Adrenal gland (tissue), 7 donors: ENCODE measurements around the gene CDHR5.

DNA sequence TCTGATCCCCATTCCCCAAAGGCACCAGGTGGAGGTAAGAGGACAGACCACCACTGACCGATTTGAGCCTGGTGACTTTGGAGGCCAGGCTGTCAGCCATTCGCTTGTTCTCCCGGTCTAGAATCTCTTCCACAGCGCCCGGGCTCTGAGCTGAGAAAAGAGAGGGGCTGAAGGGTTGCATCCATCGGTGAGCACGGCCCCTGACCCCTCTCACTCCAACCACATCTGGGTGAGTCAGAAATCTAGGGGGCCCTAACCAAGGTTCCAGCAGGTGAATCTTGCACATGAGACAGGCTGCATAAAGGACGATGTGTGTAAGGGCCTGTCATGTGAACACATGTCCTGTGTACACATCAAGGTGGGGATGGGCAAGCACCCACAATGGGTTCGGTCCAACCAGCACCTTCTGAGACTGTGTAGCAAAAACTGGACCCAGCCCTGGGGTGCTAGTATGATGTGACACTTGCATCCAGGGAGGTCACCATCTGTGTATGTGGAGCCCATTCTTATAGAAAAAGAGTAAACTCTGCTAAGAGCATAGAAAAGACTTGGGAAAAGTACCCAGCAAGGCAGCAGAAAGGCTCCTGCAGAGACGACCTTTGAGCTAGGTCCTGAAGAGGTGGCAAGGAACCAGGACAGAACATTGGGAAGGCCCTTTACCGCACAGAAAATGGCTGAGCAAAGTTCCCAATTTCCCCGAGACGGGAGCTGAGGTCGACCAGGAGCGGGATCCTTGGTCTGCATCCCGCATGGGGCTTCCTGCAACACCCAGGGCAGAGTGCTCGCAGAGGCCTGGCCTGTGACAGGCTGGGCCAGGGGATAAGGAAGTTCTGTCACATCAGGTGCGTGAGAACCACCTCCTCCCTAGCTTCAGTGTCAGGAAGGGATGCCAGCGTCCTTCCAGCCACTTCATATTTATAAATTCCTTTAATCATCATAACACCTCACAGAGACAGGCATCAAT lies 1.0 kb downstream of the BET1L start:
- PRO-cap, 3 experiments = no peak in any of the 3 experiments
- RAMPAGE, long total RNA, 4 experiments = no peak in any of the 4 experiments
- RRBS = no CpG with 5 or more reads among the region's 19 CpGs

DNA sequence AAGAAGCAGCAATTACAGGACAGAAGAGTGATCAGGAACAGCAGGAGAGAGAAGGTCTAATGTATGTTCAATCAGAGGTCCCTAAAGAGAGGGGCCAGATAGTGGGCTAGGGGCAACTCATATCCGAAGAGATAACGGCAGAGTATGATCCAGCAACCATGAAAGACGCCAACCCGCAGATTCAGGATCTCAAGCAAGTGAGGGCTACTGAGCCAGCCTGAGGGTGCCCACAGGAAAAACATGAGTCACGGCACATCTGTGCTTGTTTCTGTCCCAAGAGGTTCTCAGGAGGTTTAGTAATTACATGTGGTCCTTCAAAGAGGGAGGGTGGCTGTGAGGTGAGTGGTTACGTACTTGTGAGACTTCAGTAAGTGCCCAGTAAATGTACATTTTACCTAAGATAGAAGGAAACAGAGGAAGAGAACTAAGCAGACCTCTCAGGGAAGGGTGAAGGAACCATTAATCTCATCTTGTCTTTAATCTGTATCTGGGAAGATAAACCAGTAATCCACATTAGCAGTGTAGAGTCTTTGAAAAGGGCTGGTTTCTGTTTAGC lies 10.4 kb downstream of the SIRT3 start:
- PRO-cap, 3 experiments = no peak in any of the 3 experiments
- RAMPAGE, long total RNA, 4 experiments = no peak in any of the 4 experiments
- RRBS = no CpG with 5 or more reads among the region's 6 CpGs

DNA sequence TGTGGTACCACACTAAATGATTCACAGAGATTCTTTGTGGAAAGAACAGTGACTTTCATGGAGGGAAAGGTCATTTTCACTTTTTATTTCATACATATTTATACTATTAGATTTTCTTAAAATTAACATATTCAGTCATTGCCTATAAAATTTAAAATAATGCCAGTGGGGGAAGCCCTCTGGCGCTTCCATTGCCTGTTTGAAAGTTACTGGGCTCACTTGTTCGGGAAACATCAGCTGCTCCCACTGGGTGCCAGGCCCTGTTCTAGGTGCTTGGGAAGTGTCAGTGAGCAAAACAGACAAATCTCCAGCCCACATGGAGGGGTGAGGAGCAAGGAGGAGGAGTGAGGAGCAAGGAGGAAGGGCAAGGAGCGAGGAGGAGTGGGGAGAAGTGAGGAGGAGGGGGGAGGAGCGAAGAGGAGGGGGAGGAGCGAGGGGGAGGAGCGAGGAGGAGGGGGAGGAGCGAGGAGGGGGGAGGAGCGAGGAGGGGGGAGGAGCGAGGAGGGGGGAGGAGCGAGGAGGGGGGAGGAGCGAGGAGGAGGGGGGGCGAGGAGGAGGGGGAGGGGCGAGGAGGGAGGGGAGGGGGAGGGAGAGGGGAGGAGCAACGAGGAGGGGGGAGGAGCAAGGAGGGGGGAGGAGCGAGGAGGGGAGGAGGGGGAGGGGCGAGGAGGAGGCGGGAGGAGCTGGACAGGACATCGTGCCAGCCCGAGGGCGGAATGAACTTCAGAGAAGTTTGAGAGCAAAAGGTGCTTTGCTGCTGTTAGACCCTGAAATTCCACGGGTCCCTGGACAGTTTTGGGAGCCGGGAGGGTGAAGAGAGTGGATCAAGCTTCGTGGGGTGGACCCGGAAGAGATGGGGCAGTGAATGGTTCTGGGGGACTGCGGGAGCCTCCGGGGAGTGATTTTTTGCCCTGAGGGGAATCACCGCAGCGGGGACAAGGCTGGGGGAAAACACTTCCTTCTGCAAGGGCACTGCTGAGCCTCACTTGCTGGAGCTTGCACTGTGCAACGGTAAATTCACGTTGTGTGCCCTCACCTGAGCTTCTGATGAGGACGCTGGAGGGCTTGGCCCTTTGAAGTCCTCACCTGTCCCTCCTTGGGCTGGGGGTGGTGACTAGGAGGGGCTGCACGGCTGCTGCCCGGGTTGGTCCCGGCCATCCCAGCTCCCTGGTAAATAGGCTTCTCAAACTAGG lies 10.9 kb upstream of the NLRP6 start:
- PRO-cap, 3 experiments = peak in 3 of 3 experiments; most common plus-strand start position 726 of the sequence (in 2)
- RAMPAGE, long total RNA, 4 experiments = no peak in any of the 4 experiments
- RRBS = 69% methylated on average over 5 of the region's 34 CpGs

DNA sequence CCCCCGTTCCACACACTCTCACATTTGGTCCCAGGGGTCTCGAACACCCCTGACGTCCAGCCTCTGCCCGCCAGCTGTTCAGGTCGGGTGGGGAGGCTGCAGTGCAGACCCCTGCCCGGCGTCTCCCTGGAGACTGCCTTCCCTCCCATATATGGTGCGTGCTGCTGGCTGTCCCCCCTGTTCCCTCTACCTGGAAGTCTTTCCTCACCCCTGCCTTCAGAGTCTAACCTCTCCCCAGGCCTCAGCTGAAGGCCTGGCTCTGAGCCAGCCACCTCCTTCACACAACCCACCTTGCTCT lies 285 bp upstream of the NLRP6 start:
- PRO-cap, 3 experiments = no peak in any of the 3 experiments
- RAMPAGE, long total RNA, 4 experiments = no peak in any of the 4 experiments
- RRBS = no CpG with 5 or more reads among the region's 8 CpGs

DNA sequence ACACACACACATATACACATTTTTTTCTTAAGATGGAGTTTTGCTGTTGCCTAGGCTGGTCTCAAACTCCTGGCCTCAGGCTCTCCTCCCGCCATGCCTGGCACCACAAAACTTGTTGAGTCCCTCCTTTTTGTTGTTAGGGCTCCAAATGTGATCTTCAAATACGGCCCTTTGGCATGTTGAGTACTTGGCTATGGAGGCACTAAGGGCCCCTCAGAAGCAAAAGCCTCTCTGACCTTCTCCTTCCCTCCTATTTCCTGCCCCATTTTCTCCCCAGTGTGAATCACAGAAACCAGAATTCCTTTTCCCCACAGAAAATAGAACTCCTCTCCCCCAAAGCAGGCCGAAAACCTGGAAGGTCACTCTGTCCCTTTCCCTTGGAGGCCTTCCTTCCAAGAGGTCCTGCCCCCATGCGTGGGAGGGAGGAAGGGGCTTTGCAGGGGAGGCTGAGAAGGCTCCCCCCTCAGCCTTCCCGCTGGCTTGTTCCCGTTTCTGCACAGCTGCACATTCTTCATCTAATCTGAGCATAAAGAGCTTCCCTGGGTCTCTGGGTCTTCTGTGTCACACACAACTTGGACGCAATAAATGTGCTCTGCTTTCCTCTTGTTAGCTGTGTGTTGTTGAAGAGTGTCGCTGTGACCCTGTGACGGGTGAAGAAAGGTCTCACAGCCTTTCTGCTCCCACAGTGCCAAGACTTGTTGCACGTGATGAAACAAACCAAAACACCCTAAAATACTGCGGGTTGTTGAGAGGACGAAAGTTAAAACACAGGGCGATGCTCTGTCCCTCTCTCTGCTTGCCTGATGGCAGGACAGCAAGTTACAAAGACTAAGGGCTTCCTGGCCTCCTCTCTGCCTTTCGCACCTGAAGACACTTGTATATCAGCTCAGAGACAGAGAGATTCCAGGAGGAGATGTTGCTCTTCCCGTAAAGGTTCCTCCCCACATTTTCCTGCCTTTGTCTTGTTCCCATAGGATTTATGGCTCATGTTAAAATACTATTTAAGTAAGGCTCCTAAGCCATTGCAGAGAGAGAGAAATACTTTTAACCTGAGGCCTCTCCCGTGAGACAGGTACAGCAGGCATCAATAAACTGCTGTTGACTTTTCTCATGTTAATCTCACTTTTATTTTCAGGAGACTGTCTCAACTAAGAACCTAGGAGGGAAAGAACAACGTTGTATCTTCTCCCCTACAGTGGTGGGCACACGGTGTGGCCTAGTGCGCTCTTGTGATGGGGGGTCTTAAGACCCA lies 15.2 kb upstream of the IFITM3 start:
- PRO-cap, 3 experiments = no peak in any of the 3 experiments
- RAMPAGE, long total RNA, 4 experiments = no peak in any of the 4 experiments
- RRBS = no CpG with 5 or more reads among the region's 19 CpGs

- PRO-cap, 3 experiments = no peak in any of the 3 experiments
- RAMPAGE, long total RNA, 4 experiments = no peak in any of the 4 experiments
- RRBS = 86% methylated on average over 4 of the region's 33 CpGs
These were observed 9.2 kb downstream of the SIGIRR start for GRCh38 chr11:405384-406245.

DNA sequence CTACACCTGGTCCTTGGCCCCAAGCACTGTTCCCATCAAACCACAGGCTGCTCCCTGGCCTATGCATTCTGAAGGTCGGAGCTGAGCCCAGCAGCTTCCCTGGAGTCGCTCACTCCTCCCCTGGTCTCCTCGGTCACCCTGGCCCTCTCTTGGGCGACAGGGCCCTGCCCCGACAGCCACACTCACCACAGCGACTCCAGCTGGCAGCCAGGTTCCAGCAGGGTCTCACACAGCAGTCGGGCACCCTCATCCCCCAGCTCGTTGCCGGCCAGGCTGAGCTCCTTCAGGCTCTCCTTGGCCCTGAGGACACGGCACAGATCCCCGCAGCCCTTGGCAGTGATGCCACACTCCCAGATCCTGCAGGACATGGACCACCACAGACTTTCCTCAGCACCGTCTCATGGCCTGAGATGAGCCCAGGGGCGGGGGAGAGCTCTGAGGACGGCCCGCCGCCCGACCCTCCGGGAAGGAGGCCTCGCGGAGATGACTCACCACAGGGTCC lies 8.7 kb downstream of the RNH1 start:
- PRO-cap, 3 experiments = no peak in any of the 3 experiments
- RAMPAGE, long total RNA, 4 experiments = no peak in any of the 4 experiments
- RRBS = no CpG with 5 or more reads among the region's 20 CpGs

DNA sequence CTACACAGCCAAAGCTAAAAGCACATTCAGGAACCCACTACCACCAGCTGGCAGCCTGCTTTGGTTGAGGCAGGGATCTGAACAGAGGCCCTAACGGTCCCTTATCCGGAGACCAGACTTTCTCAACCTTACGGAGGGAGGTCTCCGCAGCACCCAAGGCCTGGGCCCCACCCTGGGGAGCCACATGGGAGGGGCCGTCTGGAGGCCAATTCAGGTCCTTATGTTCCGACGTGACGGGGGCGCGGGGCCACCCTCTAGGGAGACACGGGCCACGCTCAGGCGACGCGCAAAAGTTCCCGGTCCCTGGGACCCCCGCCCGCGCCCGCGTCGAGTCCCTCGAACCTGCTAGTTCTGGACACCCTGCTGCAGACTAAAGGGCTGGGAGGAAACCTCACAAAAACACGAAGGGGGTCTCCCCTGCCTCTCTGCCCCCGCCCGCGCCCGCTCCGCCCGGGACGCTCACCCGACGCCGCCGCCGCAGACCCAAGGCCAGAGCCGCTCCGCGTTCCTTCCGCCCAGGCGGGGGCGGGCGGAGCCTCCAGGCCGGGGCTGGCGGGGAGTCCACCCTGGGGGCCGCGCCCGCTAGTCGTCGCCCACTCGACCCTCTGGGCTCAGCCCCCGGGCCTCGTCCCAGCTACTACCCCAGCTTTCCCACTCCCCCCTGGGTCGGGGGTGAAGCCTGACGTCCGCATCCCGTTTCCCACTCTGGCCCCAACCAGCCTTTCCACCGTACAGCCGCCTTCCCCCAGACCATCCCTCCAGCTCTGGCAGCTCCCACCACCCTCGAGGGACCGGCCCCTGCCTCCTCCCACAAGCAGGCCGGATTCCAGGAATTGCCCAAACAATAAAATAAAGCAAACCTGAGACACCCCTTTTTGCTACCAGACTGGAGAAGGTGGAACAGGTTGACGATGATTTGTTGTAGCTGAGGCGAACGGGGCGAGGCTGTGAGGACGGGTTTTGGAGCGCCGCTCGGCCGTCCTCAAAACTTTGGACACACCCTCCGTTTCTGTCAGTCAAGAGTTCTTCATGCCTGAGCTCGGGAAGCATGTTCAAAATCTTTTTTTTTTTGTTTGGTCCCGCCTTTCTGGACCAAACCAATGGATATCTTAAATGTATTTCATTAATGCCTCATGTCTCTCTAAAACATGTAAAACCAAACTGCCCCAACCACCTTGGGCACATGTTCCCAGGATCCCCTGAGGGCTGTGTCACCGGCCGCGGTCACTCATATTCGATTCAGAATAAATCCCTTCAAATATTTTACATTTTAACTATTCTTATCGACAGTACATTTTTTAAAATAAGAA lies 2.6 kb downstream of the RNH1 start:
- PRO-cap, 3 experiments = peak in 3 of 3 experiments; most common plus-strand start position 654 of the sequence (in 3); most common minus-strand start position 485 of the sequence (in 3)
- RAMPAGE, long total RNA, 4 experiments = start-site peak on the minus strand in 4 of 4 experiments, centred at positions 494 to 958 of the sequence, 35 to 434 reads per replicate
- RRBS = 12% methylated on average over 19 of the region's 79 CpGs

DNA sequence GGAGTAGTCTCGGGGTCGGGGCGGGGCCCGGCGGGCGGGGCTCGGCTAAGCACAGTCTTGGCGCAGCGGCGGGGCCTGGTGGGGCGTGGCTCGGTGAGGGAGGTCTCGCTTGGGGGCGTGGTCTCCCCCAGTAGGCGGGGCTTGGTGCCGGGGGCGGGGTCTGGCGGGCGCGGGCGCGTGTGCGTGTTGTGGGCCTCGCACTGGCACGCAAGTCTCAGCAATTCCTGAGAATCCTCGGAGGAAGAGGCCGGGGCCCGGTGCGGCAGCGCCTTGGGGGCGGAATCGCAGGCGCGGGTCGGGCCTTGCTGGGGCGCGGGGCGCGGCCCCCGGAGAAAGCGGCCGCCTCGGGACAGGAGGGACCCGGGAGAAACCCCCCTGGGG lies 268 bp upstream of the RNH1 start:
- PRO-cap, 3 experiments = peak in 3 of 3 experiments; most common plus-strand start position 220 of the sequence (in 3)
- RAMPAGE, long total RNA, 4 experiments = no peak in any of the 4 experiments
- RRBS = 2% methylated on average over 30 of the region's 44 CpGs

- PRO-cap, 3 experiments = peak in 1 of 3 experiments; most common minus-strand start chr11:507892 (in 1)
- RAMPAGE, long total RNA, 4 experiments = no peak in any of the 4 experiments
- RRBS = no CpG with 5 or more reads among the region's 36 CpGs
These were observed 625 bp upstream of the RNH1 start for GRCh38 chr11:507701-508032.

DNA sequence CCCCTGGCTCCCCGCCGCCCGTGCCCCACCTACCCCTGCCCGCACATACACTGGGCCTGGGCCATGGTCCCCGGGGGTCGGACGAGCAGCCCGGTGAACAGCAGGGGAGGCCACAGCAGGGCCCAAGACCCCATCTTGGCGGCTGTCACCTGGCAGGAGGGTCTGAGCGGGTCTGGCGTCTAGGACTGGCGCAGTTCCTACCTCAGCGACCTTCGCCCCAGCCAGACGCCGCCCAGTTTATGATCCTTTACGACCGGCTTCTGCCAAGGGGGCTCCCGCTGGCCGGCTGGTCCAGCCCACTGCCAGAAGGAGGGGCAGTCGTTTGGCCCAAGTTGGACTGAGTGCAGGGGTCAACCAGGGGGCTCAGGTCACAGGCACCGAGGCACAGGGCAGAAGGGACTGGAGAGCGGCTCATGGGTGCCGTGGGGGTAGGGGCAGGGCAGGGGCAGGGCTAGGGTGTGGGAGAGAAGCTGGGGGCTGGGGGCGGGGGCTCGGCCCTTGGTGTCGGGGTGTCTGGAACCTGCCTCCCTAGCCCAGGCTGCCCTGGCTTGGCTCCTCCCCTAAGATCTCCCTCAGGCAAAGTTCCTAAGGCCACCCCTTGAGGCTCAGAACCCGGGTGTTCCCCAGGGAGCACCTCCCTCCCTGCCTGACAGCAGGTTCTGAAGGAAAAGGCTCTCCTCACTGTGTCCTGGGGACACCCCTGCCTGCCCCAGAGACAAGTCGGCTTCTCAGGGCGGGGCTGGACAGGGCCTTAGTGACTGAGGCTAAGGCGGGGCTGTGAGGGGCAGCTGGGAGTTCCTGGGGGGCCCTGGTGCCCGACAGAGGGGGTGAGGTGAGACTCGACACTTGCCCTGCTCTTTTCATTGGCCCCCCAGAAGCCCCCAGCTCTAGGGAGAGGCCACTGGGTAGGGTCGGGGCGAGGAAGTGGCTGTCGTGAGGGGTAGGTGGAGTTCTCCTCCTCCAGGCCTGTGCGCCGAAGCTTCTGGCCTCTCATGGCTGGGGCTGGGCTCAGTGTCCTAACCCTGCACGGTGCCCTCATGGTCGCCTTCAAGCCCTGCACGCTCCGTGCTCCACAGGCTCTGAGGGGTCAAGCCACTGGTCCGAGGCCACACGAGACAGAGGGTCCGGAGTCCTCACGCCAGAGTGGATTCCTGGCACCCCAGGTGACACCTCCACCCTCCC lies at the start of gene CDHR5:
Gene CDHR5 (minus strand): TSS at position 187 of the 1,182 bp plus-strand sequence.
- PRO-cap, 3 experiments = no peak in any of the 3 experiments
- RAMPAGE, long total RNA, 4 experiments = no peak in any of the 4 experiments
- RRBS = no CpG with 5 or more reads among the region's 46 CpGs

GRCh38 chr11:637426-637882 lies 385 bp downstream of the DRD4 start:
- PRO-cap, 3 experiments = no peak in any of the 3 experiments
- RAMPAGE, long total RNA, 4 experiments = no peak in any of the 4 experiments
- RRBS = 24% methylated on average over 7 of the region's 53 CpGs

DNA sequence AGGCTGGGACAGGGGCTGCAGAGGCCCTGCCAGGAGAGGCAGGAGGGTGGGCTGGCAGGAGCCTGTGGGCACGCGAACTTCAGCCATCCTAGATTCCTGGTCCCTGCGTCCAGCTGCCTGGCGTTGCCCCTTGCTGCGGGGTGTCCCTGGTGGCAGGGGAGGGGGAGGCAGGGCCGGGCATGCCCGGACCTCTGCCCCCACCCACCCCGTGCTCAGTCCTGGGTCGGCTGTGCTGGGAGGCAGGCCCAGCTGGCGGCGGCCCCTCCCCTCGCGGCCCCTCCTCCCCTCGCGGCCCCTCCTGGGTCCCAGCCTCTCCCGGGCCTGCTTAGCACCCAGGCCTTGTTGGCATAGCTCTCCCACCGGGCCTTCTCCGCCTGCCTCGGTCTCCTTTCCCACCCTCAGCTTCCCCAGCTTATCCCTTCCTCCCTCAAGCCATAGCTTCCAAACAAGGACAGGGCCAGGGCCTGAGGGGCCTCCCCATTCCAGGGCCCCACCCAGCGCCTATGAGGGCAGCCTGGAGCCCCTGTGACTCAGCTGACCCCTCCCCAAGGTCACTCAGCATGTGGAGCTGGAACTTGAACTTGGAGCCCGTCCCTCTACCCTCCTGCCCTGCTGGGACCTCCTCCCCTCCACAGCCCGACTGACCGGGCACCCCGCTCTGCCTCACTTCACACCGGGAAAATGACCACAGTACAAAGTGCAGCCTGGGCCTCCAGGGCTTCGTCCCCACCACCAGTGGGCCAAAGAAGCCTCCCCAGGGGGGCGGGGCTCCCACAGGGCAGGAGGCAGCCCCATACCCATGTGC lies 1.0 kb downstream of the EPS8L2 start:
- PRO-cap, 3 experiments = peak in 3 of 3 experiments; most common plus-strand start position 215 of the sequence (in 3); most common minus-strand start position 105 of the sequence (in 1)
- RAMPAGE, long total RNA, 4 experiments = start-site peak on the minus strand in 2 of 4 experiments, centred at positions 176 to 224 of the sequence, 16 to 46 reads per replicate
- RRBS = 7% methylated on average over 1 of the region's 27 CpGs

DNA sequence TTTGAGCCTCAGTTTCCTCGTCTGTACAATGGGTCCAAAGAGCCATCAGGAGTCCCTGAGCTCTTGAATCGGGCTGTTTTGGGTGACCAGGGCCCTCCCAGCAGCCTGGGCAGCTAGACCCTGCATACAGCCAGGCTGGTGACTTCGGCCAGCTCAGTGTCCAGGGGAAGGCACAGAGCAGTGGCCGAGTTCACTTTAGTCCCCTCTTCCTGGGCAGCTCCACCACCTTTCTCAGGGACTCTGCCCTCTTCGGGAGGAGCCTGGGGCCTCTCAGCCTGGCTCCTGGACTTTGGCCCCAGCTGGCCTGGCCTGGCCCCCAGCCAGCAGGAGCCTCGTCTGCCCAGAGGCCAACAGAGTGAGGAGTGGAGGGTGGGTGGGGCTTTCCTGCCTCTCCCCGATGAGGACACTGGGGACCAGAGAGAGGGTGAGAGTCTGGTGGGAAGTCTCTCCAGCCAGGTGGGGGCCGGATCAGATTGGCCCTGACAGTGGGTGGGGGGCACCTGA lies 6.7 kb downstream of the EPS8L2 start:
- PRO-cap, 3 experiments = no peak in any of the 3 experiments
- RAMPAGE, long total RNA, 4 experiments = no peak in any of the 4 experiments
- RRBS = no CpG with 5 or more reads among the region's 8 CpGs

DNA sequence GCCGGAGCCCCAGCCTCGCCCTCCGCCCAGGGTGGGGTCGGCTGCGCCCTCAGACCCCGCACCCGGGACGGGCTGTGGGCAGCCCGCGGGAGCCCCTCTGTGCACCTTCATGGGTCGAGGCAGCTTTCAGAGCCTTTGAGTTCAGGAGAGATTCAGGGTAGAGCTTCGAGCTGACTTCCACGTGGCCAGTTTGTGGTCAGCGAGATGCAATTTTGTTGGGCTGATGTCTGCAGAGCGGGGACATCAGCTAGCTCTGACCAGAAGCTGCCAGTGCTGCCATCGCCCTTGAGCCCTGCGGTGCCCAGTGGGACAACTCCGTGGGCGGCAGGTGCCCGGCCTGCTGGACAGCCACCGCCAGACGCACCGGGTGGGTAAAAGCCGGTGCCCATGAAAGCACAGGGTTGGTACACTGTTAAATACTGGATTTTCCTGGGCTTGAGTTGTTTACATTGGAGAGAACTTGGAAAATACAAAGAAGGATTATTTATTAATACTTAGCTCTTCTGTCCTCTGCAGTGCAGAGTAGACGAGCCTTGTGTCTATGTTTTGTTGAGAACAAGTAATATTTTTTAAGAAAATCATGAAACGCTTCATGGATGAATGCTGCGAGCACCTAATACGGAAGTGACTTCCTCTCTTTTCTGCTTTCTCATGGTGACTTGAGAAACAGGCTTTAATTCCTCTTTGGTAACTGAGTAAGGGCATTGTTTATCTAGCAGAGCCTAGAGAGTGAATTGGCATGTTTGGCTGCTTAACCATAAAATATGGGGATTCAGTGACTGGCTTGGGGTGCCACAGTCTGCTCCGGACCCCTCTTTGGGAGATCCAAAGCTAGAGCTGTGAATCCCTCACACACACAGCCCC lies 913 bp downstream of the TALDO1 start:
- PRO-cap, 3 experiments = peak in 2 of 3 experiments; most common plus-strand start position 270 of the sequence (in 2); most common minus-strand start position 192 of the sequence (in 1)
- RAMPAGE, long total RNA, 4 experiments = no peak in any of the 4 experiments
- RRBS = 2% methylated on average over 7 of the region's 29 CpGs

- PRO-cap, 3 experiments = peak in 3 of 3 experiments; most common plus-strand start chr11:796352 (in 1); most common minus-strand start chr11:796206 (in 3)
- RAMPAGE, long total RNA, 4 experiments = start-site peak on the minus strand in 1 of 4 experiments, at chr11:796201-796261 at its widest, 21 reads per replicate
- RRBS = 2% methylated on average over 6 of the region's 25 CpGs
These were observed 2.0 kb downstream of the SLC25A22 start for GRCh38 chr11:795892-796620.

DNA sequence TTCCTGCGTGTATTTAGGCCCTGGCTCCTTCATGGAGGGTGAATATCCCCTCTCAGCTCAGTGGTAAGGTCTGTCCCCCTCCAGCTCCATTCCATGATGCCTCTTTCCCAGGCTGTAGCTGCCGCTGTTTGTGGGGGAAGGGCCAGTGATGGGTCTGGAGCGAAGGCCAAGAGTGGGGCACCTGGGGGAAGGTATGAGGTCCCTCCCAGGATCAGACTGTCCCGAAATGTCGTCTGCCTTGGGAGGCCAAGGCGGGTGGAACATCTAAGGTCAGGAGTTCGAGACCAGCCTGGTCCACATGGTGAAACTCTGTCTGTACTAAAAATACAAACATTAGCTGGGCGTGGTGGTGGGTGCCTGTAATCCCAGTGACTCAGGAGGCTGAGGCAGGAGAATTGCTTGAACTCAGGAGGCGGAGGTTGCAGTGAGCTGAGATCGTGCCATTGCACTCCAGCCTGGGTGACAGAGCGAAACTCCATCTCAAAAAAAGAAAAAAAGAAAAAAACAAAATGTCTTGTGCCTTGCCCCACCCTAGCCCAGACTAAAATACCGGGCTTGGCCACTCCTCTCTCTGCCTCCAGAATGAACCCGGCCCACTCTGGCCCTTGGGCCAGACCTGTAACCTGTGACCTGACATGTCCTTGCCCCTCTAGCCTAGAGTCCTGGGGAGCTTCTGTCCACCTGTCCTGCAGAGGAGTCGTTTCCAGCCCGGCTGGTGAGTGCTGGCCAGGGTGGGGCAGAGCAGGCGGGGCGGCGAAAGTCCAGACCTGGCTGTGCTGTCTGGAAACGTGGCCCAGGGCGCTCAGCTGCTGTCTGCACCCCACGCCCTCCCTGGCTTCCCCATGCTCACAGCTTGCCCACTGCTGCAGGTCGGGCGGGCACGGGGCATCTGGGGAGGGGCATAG lies 1.4 kb downstream of the CD151 start:
- PRO-cap, 3 experiments = no peak in any of the 3 experiments
- RAMPAGE, long total RNA, 4 experiments = no peak in any of the 4 experiments
- RRBS = 7% methylated on average over 3 of the region's 24 CpGs

DNA sequence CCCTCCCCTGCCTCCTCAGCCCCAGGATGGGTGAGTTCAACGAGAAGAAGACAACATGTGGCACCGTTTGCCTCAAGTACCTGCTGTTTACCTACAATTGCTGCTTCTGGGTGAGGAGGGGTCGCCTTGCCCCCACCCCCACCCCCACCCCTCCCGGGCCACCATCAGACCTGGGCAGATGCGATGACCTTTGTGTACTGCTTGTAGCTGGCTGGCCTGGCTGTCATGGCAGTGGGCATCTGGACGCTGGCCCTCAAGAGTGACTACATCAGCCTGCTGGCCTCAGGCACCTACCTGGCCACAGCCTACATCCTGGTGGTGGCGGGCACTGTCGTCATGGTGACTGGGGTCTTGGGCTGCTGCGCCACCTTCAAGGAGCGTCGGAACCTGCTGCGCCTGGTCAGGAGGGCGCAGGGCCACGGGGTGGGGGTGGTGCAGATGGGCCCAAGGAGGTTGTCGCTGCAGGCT lies 3.3 kb downstream of the CD151 start:
- PRO-cap, 3 experiments = no peak in any of the 3 experiments
- RAMPAGE, long total RNA, 4 experiments = no peak in any of the 4 experiments
- RRBS = no CpG with 5 or more reads among the region's 15 CpGs

DNA sequence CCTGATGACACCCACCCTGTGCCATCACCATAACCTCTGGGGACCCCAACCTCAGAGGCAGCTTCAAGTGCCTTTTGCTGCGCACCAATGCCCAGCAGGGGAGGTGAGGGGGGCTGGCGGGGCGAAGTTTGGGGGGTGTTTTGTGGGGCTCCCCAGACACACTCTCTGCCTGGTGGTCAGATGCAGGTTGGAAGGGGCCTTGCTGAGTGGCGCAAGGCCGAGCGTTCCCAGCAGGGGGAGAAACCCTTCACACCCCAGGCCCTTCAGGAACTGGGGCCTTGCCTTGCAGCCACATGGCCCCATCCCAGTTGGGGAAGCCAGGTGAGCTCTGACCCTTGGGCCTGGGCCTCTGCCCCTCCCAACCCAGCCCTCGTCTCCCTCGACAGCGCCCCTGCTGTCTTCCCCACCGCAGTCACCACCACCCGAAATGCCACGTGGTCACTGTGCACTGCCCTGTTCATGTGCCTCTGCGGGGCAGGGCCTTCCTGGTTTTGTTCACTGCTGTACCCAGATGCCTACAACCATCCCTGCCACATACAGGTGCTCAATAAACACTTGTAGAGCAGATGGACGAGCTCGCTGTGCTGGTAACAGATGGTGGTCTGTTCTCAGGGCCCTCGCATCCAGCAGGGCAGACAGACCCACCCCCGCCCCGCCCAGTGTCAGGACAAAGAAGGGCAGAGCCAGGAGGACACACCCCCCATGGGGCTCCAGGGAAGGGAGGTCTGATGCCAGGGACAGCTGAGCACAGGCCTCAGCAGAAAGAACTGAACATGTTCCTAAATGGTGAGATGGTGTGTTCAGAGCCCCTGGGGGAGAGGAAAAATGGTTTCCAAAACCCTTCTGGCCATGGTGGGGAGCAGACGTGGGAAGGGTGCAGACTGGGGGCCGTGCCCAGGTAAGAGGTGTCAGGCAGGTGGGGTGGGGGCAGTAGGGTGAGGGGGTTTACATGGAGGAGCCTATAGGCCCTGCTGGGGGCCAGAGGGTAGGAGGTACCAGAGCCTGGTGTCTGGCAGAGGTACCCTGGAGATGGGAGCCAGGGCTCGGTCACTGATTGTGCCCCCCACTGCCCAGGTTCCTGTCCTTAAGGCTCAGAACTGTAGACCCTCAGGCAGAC lies 3.7 kb downstream of the POLR2L start:
- PRO-cap, 3 experiments = no peak in any of the 3 experiments
- RAMPAGE, long total RNA, 4 experiments = no peak in any of the 4 experiments
- RRBS = no CpG with 5 or more reads among the region's 21 CpGs

DNA sequence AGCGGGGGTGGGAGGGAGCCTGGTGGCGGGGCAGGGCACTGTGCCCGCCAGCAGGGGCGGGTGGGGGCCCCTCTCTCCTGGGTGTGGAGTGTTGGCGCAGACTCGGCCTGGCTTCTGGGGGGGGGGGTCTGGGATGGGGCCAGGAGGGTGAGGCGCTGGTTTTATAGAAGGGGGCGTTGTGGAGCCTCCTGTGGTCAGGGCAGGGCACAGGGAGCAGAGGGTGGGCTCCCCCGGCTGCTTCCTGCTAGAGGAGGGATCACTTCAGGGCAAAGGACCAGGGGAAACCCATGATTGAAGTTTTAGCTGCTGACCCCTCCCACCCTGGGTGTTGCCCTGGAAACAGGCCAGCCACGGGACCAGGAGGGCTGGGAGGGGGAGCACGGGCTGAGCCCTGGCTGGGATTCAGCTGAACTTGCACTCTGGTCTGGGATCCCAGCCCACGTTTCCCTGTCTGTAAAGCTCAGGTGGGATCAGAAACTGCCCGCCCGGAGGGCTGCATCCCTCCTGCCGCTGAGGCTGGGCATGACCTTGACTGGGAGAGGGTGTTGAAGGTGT lies 2.0 kb downstream of the TSPAN4 start:
- PRO-cap, 3 experiments = peak in 1 of 3 experiments; most common plus-strand start position 415 of the sequence (in 1); most common minus-strand start position 271 of the sequence (in 1)
- RAMPAGE, long total RNA, 4 experiments = no peak in any of the 4 experiments
- RRBS = no CpG with 5 or more reads among the region's 15 CpGs